Breast epithelium (tissue), 2 donors: ENCODE results near the genes CASP3 and ACSL1.

- PRO-cap, result no peak
- RAMPAGE, long total RNA, 2 experiments, result no peak in any of the 2 experiments
These were observed 2.1 kb downstream of the IRF2 start for GRCh38 chr4:184472263-184472660.

DNA sequence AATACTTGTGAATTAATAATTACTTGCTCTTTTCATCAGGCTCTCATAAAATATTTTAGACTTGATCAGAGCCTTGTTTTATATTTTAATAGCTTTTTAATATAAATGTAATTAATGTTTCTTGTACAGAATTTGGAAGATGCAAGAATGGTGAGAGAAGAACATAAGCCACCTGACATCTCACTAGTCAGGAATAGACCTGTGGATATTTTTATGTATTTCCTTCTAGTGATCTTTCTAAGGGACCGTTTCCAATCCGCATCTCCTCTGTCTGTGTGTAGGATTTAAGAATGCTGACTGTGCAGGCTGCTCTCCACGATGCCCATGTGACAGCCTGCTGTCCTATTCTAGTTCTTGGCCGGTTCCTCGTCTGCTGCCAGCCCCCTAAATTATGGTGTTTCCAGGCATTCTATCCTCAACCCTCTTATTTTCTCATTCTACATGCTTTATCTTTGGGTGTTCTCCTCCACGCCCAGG lies 3.2 kb upstream of the IRF2 start:
- PRO-cap, result no peak
- RAMPAGE, long total RNA, 2 experiments, result no peak in any of the 2 experiments

- PRO-cap, result no peak
- RAMPAGE, long total RNA, 2 experiments, result no peak in any of the 2 experiments
These were observed 29.4 kb upstream of the IRF2 start for GRCh38 chr4:184503637-184504257.

- PRO-cap, result no peak
- RAMPAGE, long total RNA, 2 experiments, result no peak in any of the 2 experiments
These were observed 67.5 kb upstream of the IRF2 start for GRCh38 chr4:184541717-184542393.

DNA sequence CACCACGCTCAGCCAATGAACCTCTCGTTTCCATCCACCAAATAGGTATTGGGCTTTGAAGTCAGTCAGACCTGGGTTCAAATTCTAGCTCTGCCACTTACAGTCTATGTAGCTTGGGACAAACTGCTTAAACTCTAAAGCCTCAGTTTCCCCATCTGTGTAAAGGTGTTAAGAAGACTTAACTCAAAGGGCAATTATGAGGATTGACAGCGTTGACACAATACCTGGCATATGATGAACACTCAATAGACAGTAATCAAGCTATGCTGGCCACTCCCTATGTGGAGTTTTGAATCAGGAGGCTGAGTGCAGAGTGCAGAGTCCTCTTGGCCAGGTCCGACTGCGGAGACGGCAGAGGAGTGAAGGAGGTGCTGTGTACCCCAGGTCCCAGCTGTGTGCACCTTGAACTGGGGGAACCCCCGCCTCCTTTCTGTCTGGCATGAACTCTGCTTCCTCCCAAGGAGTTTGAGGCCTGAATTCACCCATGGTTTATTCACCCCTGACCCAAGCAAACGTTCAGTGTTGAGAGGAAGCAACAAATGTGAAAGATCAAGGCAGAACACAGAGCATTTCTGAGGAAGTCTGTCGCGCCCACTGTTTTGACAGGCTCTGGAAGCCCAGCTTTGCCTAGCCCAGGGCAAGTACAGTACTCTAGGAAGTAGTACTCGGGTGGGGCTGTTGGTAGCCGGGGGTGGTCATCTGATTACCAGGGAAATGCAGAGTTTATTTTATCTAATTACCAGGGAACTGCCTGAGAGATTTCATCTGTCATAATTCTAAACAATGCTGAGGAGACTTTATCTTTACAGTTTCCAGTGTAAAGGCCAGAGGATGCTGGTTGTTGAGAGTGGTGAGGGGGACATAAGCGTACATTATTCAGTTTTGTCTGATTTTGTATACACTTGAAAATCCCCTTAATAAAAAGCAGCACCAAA lies 72.9 kb upstream of the IRF2 start:
- PRO-cap, result no peak
- RAMPAGE, long total RNA, 2 experiments, result no peak in any of the 2 experiments

- PRO-cap, result unidirectional peak, minus-strand start at chr4:184649204; bidirectional peak, plus-strand start at chr4:184649738, minus-strand start at chr4:184649447
- RAMPAGE, long total RNA, 2 experiments, result start-site peak on the minus strand in 1 of 2 experiments, at chr4:184649444-184649449 at its widest, 275 reads per replicate
These were observed at the start of gene CASP3 for GRCh38 chr4:184649067-184649608. Gene CASP3, minus strand, starts transcription at chr4:184649447.

- PRO-cap, result no peak
- RAMPAGE, long total RNA, 2 experiments, result no peak in any of the 2 experiments
These were observed 28.9 kb upstream of the CENPU start for GRCh38 chr4:184762755-184763332.

DNA sequence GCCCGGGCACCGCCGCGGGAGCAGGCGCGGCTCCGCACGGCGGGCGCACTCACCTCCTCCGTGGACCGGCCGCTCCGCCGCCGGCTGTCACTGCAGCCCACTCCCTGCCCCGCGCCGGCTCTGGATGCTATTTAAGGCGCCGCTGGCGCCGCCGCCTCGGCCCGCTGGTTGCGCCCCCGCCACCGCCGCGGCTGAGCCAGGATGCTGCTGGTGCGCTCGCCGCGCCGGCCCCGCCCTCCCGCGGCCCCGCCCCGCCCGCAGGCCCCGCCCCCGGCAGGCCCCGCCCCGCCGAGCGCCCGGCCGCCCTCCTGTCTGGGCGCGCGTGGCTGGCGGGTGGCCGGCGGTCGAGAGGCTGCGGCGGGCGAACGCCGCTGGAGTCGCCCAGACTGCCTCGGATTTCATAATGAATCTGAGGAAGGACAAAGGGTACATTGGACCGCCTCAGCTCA lies at the start of gene ACSL1:
Gene ACSL1 (minus strand): TSS at position 106 of the 449 bp plus-strand sequence.
- PRO-cap, result bidirectional peak, plus-strand start at position 311 of the sequence, minus-strand start at position 106 of the sequence
- RAMPAGE, long total RNA, 2 experiments, result start-site peak on the minus strand in 1 of 2 experiments, centred at position 163 of the sequence, 1,266 reads per replicate

DNA sequence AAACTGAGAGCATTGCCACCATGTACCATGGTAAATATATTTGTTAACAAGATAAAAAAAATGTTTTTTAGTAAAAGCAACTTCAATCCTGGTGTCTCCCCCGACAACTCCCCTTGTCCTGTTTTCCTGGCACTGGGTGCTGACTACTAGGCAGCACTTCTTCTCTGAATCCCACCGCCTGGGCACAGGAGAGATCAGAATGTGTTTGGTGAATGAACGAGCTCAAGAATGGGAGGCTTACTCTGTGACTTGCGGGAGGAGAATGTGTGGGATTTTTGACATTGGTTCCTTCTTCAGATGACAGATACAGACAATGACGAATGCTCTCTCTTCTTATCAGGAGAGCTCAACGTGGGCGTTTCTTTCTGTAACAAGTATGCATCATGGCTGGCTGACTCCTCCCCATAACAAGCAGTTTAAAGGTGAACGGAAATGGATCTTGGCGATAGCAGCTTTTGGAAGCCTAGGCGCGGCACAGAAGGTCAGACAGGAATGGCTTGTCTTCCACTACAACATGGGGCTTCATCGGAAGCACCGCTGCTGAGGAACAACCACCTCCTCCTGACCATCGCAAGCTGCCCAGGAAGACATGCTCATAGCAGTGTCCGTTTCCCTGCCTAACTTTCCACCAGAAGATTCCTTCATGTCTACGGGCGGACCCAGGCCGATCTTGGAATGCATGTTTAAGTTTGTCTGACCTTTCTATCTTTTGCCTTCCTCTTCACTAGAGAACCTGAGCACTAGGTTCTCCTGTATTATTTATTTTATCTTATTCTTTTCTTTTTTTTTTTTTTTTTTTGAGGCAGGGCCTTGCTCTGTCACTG lies 18.2 kb upstream of the ACSL1 start:
- PRO-cap, result no peak
- RAMPAGE, long total RNA, 2 experiments, result no peak in any of the 2 experiments

GRCh38 chr4:184887209-184888283 lies 61.8 kb upstream of the ACSL1 start:
- PRO-cap, result no peak
- RAMPAGE, long total RNA, 2 experiments, result no peak in any of the 2 experiments

- PRO-cap, result no peak
- RAMPAGE, long total RNA, 2 experiments, result no peak in any of the 2 experiments
These were observed 71.3 kb upstream of the ACSL1 start for GRCh38 chr4:184896899-184897693.

DNA sequence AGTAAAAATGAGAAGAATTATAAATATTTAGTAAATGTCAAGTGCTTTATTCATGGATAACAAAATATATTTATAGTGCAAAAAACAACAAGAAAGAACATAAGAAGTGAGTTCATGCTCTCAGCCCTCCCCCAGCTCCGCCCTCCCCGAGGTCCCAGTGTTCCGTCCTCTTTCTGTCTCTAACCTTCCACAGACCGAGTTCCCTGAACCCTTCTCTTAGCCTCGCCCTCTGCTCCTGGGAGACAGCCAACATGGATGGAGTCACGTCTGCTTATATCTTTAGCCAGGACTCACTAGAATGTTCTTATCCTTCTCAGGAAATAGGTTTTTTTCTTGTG lies 40.1 kb upstream of the HELT start:
- PRO-cap, result no peak
- RAMPAGE, long total RNA, 2 experiments, result no peak in any of the 2 experiments

- PRO-cap, result no peak
- RAMPAGE, long total RNA, 2 experiments, result no peak in any of the 2 experiments
These were observed 349 bp downstream of the HELT start for GRCh38 chr4:185018669-185019009.

- PRO-cap, result no peak
- RAMPAGE, long total RNA, 2 experiments, result no peak in any of the 2 experiments
These were observed 14.5 kb upstream of the SLC25A4 start for GRCh38 chr4:185128260-185129336.

DNA sequence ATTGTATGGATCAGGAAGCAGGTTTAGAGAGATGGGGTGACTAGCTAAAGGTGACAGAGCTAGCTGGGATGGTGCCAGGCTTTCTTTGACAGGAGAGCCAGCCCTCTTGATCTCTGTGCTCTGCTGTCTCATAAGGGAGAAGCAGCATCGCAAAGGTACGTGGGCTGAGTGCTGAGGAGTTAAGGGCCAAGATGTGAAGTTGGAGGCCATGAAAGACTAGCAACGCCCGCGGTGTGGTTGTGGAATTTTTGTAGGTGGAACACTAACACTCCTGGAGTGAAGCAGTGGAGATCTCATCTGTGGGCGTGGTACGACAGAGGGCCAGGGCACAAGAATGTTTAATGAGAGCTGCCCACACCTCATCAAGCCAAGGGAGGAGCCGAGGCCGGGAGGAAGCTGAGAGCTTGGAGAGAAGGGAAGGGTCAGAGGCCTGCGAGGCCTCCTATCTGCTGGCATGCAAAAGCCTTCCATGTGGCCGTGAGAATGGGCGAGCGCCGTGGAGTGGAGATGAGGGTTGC lies 19.5 kb downstream of the SNX25 start:
- PRO-cap, result no peak
- RAMPAGE, long total RNA, 2 experiments, result no peak in any of the 2 experiments

- PRO-cap, result unidirectional peak, minus-strand start at chr4:185587477
- RAMPAGE, long total RNA, 2 experiments, result no peak in any of the 2 experiments
These were observed 52.3 kb upstream of the PDLIM3 start for GRCh38 chr4:185587154-185588426.

- PRO-cap, result no peak
- RAMPAGE, long total RNA, 2 experiments, result no peak in any of the 2 experiments
These were observed 98.2 kb downstream of the SORBS2 start for GRCh38 chr4:185713739-185714248.

DNA sequence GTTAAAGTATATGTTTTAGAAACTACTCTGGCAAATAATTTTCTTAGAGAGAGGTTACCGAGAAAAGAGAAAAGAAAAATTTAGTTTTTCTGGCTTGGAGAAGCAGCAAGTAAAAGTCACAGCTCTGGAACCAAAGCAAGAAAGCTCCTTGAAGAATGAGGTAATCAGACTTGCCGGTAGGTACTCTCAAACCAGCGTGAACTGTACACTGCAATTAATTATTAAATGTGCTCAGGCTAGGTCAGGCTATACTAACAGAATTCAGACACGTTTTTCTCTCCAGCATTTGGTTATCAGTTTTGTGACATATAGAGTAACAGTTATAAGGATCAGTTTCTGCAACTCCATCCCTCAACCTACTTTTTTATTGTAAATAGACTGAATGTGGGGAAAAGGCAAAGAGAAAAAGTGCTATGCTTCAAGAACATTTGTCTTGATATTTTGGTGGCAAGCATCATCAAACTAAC lies 92.8 kb downstream of the SORBS2 start:
- PRO-cap, result no peak
- RAMPAGE, long total RNA, 2 experiments, result no peak in any of the 2 experiments

GRCh38 chr4:185742674-185743148 lies 69.3 kb downstream of the SORBS2 start:
- PRO-cap, result no peak
- RAMPAGE, long total RNA, 2 experiments, result no peak in any of the 2 experiments

GRCh38 chr4:185775181-185776269 lies 36.5 kb downstream of the SORBS2 start:
- PRO-cap, result no peak
- RAMPAGE, long total RNA, 2 experiments, result no peak in any of the 2 experiments